NB4 (cell line): ENCODE measurements around a stretch of chr2.

DNA sequence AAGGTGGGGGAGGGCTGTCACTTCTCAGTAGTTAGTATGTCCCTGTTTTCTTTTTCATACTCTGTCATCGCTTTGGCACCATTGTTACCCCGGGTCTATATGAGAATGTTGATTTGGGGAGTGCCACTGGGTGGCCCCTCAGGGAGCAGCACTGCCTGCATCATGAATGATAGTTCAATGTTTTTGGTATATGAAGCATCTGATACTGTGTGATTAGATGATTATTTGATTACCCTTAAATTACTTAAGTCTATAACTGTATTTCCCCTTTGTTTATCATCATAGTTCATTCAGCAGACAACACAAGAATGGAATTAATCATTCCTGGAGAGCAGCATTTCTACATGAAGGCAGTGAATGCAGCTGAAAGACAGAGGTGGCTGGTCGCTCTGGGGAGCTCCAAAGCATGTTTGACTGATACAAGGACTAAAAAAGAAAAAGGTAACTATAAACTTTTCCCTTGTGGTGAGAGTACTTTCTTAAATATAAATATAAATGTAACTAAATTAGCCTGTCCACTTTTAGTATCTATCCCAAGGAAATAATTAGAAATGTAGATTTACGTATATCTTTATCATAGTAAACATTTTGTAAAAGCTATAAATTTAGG lies 10.2 kb downstream of the PLEKHA3 start:
- RRBS, result no CpG with 5 or more reads among the region's 4 CpGs

DNA sequence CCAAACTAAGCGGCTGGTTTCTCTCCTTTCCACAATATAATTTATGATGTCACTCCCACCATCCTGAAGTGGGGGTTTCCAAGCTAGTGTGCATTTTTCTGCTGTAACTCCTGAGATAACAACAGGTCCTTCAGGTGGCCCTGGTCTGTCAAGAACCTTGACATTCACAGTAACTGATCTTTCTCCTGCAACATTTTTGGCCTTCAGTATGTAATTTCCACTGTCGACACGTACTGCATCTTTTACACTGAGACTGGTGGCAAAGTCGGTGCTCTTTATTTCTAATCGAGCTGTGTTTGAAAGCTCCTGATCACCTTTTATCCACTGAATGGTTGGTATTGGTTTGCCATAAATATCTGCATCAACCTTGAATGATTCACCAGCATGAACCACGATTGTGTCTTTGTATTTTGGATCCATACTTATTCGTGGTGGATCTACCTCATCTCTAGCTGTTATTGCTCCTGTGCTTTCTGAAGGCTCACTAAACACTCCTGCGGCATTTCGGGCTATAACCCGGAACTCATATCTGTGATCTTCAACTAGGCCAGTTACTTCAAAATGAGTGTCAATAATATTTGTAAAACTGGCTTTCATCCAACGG lies 90.2 kb downstream of the PLEKHA3 start:
- RRBS, result no CpG with 5 or more reads among the region's 11 CpGs

GRCh38 chr2:178794770-178795429 lies 12.3 kb downstream of the TTN start:
- RRBS, result no CpG with 5 or more reads among the region's 10 CpGs

DNA sequence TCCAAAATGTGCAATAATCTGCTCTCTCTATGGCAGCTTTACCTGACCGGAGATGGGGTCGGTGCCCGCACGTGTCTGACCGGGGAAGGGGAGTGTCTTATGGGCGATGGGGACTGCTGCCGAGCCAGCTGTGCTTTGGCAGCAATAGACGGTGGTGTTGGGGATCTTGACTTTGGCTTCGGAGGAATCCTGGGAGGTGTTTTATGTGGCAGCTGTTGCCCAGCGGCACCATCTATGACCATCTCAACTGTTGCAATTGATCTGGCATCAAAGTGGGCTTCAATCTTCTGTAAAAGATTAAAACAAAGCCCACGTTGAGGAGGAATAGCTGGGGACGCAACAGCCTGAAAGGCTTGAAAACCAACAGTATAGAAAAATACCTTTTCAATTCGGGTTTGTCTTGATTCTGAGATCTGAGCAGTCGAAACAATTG lies 7.8 kb downstream of the TTN start:
- RRBS, result no CpG with 5 or more reads among the region's 14 CpGs

GRCh38 chr2:178808640-178809472 lies 1.6 kb upstream of the TTN start:
- RRBS, result no CpG with 5 or more reads among the region's 8 CpGs

- RRBS, result no CpG with 5 or more reads among the region's 2 CpGs
Measured at GRCh38 chr2:179274747-179275188, 10.1 kb upstream of the SESTD1 start.

- RRBS, result no CpG with 5 or more reads among the region's 14 CpGs
Measured at GRCh38 chr2:179428616-179429313, 164.1 kb upstream of the SESTD1 start.

DNA sequence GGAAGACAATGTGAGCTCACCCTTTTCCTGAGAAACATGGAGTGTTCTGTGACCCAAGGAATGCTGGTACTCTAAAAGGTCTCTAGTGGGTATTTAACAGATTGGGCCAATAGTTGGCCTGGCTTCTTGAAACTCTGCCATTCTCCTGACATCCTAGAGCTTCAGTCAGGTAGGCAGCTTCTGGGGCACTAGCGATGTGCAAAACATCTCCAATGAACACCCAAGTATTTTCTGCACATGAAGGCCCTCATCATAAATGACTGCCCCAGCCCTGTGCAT lies 294.6 kb upstream of the SESTD1 start:
- RRBS, result no CpG with 5 or more reads among the region's 1 CpG

DNA sequence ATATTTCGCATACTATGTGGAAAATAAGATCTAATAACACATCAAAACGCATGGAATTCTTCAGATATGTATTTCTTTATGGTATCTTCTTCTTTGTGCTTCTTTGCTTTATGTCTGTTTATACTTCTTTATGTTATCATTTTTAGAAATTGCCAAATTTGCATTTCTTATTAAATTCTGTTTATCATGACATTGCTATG lies 75.8 kb upstream of the ITGA4 start:
- RRBS, result no CpG with 5 or more reads among the region's 2 CpGs

GRCh38 chr2:181779969-181781113 lies 100.0 kb upstream of the NEUROD1 start:
- RRBS, result no CpG with 5 or more reads among the region's 1 CpG

DNA sequence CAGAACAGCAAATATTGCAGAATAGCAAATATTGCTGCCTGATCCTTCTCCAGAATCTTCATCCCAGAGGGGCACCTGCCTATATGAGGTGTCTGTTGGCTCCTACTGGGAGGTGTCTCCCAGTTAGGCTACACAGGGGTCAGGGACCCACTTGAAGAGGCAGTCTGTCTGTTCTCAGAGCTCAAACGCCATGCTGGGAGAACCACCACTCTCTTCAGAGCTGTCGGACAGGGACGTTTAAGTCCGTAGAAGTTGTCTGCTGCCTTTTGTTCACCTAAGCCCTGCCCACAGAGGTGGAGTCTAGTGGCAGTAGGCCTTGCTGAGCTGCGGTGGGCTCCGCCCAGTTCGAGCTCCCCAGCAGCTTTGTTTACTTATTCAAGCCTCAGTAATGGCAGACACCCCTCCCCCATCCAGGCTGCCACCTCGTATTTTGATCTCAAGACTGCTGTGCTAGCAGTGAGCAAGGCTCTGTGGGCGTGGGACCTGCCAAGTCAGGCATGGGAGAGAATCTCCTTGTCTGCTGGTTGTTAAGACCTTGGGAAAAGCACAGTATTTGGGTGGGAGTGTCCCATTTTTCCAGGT lies 87.6 kb upstream of the ITPRID2 start:
- RRBS, result no CpG with 5 or more reads among the region's 9 CpGs

GRCh38 chr2:182050463-182051034 lies 64.9 kb downstream of the PPP1R1C start:
- RRBS, result no CpG with 5 or more reads among the region's 2 CpGs

GRCh38 chr2:182542823-182543238 lies 116.0 kb upstream of the PDE1A start:
- RRBS, result no CpG with 5 or more reads among the region's 2 CpGs

DNA sequence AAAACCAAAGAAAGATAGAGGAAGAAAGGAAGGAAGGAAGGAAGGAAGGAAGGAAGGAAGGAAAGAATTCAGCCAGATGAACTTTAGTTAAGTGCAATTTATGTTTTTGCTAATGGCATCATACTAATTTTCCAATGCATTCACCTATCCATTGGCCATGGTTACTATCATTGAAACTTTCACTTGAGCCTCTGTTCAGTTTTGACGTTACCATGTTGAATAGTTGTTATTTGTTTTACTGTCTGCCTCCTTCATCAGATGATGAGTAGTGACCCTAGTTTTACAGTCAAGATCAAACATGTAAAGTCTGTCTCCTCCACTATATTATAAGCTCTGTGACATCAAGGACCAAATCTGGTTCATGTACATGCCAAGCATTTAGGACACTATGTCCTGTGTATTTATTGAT lies 46.4 kb upstream of the FRZB start:
- RRBS, result no CpG with 5 or more reads among the region's 1 CpG

DNA sequence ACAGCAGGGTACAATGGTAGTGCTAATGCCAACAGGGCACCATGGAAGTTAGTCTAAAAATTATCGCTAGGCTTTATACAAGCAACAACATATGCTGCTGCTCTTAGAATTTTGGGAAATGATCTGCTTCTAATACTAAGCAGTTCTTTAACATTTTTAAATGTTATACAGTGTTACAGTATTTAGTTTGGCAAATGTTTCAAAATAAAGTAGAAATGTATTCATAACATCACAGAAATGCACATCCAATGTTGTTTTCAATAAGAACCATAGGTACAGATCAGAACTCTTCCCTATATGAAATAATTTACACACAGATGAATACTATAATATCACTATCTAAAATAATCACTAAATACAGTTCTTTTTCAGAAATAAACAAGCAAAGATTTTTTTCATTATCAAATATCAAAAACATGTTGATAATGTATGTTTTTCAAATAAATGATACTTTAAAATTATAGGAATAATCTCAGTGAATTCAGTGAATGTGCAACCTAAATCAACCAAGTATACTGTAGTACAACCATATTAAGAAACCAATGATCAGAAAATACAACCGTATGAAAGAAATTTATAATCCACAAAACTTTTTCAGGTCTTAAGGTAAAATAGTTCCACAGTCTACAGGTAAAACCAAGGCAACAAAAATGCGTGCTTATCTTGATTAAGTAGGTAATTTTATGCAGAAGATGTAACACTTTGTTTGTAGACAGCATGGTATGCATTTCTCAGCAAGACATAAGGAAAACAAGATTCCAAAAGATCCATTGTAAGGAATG lies 58.8 kb upstream of the FRZB start:
- RRBS, result no CpG with 5 or more reads among the region's 3 CpGs

DNA sequence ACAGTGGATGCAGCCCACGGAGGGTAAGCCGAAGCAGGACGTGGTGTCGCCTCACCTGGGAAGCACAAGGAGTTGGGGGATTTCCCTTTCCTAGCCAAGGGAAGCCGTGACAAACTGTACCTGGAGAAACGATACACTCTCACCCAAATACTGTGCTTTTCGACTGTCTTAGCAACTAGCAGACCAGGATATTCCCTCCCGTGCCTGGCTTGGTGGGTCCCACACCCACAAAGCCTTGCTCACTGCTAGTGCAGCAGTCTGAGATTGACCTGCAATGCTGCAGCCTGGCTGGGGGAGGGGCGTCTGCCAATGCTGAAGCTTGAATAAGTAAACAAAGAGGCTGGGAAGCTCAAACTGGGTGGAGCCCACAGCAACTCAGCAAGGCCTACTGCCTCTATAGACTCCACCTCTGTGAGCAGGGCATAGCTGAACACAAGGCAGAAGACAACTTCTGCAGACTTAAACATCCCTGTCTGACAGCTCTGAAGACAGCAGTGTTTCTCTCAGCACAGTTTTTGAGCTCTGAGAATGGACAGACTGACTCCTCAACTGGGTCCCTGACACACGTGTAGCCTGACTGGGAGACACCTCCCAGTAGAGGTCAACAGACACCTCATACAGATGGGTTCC lies 448.5 kb upstream of the FSIP2 start:
- RRBS, result no CpG with 5 or more reads among the region's 10 CpGs

DNA sequence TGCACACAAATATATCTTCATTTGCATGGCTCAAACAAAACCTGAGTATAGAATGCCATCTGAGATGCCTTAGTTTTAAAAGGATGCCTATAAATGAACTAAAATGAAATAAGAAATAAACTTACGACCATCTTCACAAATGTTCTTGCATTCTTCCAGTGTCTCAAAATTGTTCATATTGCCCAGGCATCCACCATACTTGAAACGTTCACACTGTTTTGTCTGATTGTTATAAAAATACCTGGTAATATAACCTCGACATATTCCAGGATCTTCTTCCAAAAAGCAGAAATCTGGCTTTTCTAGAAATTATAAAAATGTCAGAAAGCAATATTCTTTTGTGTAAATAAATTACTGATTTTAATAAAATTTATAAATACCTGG lies 36.6 kb upstream of the CALCRL start:
- RRBS, result no CpG with 5 or more reads among the region's 3 CpGs

- RRBS, result no CpG with 5 or more reads among the region's 5 CpGs
Measured at GRCh38 chr2:187530390-187531131, 23.7 kb downstream of the TFPI start.

DNA sequence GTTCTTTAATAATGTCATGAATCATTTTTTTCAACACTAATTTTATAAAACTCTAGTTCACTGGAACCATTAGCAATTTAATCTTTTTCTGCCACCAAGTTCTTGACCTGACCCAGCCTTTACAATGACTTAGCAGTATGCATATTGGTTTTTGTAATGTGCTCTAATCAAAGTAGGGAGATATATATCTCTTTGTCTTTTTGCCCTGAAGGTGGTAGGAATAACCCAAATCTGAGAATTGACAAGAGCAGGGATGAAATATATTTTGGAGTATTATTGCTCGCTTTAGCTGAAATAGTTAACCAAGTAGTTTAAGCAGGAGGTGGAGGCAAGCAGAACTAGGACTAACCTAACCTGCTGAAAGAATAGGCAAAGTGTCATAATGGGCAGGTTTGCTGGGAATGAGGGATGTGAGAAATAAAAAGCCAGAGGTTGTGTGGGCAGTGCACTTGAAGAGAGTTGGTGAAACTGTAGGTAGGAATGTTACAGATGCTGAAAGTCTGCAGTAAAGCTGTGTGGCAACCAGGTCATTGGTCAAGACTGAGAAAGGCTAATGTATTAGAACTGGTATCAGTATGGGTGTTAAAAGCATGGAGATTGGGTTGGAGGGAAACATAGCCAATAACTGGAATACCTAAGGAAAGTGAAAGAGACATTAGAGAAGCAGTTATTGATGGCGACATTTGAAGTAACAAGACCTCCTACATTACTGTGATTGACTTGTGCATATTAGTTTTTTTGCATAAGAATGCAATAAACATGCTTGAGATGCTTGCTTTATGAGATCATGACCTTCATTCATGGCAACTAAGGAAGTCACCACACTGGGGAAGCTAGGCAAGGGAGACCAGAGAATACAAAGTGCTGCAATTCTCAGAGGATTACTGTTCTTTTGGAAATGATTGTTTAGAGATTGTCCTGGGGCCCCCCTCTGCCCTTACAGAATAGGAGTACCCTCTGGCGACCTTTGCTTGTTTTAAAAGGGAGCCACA lies 11.7 kb downstream of the GULP1 start:
- RRBS, result no CpG with 5 or more reads among the region's 3 CpGs

GRCh38 chr2:188329206-188330016 lies 37.7 kb downstream of the GULP1 start:
- RRBS, result no CpG with 5 or more reads among the region's 5 CpGs